AG08470 (cell line): ENCODE measurements around the gene WDR43.

DNA sequence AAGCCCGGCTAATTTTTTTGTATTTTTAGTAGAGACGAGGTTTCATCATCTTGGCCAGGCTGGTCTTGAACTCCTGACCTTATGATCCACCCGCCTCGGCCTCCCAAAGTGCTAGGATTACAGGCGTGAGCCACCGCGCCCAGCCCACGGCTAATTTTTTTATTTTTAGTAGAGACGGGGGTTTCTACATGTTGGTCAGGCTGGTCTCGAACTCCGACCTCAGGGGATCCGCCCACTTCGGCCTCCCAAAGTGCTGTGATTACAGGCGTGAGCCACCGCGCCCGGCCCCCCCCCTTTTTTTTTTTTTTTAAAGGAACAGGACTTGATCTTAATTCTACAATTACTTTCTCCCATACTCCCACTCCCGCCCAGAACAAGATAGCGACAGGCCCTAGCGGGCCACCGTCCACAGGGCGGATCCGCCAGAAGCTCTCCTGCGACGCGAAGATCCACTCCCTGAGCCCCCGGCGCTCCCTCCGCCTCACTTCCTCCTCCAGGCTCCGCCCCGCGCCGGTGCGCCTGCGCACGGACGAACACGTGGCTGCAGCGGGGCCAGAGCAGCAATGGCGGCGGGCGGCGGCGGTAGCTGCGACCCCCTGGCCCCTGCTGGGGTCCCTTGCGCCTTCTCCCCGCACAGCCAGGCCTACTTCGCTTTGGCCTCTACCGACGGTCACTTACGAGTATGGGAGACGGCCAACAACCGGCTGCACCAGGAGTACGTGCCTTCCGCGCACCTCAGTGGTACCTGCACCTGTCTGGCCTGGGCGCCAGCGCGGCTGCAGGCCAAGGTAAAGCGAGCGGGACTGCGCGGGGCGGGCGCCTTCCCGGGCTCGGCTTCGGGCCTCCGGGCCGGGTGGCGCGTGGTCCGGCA is at the start of gene WDR43:
Gene WDR43, plus strand, starts transcription at position 532 of the 871 bp plus-strand sequence.
- RRBS, result 11% methylated on average over 8 of the region's 73 CpGs

GRCh38 chr2:28908670-28908961 is 14.1 kb downstream of the WDR43 start:
- RRBS, result no CpG with 5 or more reads among the region's 4 CpGs

DNA sequence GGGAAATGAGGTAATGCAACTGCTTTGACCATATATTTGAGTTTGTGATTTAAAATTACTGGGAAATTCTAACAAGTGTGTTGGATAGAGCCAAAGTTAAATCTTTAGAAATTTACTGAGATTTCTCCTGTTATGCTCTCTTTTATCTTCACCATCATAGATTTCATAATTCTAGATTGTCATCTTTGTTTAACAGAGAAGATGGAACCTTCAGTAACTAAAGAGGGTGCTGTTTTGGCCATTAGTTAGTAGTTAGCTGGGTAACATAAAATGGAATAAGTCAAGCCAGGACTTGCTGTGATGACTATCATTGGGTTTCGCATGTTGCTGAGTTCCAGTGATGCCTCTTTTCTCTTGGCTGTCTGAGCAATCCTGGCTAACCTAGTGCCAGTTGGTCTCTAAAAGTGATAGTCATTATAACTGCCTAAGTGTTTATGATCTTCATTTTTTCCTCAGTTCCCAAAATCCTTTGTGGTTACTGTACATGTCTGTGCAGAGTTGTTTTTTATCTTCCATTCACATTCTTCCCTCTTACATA is 33.3 kb downstream of the WDR43 start:
- RRBS, result no CpG with 5 or more reads among the region's 1 CpG

GRCh38 chr2:29009485-29010157 is 28.5 kb downstream of the TOGARAM2 start:
- RRBS, result no CpG with 5 or more reads among the region's 17 CpGs

GRCh38 chr2:29062904-29063465 is 11.3 kb downstream of the PCARE start:
- RRBS, result no CpG with 5 or more reads among the region's 7 CpGs

GRCh38 chr2:29063466-29064291 is 10.6 kb downstream of the PCARE start:
- RRBS, result no CpG with 5 or more reads among the region's 19 CpGs

- RRBS, result no CpG with 5 or more reads among the region's 5 CpGs
Measured at GRCh38 chr2:29113732-29114490, 1.3 kb upstream of the CLIP4 start.

- RRBS, result no CpG with 5 or more reads among the region's 4 CpGs
Measured at GRCh38 chr2:29315137-29315321, 199.8 kb downstream of the CLIP4 start.

DNA sequence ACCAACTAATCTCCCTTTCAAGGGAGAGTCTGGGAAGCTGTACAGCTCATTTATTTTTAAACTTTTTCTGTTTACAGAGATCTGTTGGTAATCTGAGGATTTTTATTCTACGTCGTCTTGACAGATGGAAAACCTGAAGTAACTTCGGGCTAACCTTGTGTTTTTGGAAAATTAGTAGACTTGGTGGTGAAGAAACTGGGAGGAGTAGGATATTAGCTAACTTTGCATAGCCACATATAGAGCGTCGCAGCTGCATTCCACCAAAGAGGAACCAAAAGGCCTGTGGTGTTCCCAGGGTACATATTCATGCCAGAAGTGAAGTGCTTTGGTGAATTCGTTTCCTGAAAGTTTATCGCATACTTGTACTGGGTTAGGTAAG is 1.4 kb downstream of the YPEL5 start:
- RRBS, result no CpG with 5 or more reads among the region's 7 CpGs

- RRBS, result no CpG with 5 or more reads among the region's 8 CpGs
Measured at GRCh38 chr2:30163275-30163648, 16.5 kb downstream of the YPEL5 start.

GRCh38 chr2:30168027-30168589 is 21.3 kb downstream of the YPEL5 start:
- RRBS, result no CpG with 5 or more reads among the region's 3 CpGs

DNA sequence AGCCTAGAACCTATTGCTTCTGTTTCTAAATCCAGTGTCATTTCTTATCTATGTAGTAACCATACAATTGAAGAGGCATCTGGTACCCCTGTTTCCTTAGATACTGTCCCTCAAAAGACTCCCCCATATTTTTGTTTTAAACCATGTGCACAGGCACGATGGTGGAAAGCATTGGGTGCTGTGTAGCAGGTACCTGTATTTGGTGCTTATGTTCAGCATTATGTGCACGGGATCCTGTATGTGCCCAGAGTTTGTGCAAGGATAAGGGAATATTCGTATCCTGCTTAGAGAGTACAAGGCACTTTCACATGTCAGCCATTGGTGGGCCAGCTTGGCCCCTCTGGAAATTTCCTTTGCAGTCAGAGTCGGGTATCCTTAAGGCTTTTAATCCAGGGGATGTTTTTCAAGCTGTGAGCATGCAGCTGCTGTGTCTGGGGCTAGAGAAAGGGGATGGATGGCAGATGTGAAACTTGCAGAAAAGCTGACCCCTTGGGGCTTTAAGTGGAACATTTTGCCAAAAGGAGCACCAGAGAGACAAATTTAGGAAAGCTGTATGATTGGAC is 2.1 kb downstream of the LBH start:
- RRBS, result no CpG with 5 or more reads among the region's 4 CpGs

DNA sequence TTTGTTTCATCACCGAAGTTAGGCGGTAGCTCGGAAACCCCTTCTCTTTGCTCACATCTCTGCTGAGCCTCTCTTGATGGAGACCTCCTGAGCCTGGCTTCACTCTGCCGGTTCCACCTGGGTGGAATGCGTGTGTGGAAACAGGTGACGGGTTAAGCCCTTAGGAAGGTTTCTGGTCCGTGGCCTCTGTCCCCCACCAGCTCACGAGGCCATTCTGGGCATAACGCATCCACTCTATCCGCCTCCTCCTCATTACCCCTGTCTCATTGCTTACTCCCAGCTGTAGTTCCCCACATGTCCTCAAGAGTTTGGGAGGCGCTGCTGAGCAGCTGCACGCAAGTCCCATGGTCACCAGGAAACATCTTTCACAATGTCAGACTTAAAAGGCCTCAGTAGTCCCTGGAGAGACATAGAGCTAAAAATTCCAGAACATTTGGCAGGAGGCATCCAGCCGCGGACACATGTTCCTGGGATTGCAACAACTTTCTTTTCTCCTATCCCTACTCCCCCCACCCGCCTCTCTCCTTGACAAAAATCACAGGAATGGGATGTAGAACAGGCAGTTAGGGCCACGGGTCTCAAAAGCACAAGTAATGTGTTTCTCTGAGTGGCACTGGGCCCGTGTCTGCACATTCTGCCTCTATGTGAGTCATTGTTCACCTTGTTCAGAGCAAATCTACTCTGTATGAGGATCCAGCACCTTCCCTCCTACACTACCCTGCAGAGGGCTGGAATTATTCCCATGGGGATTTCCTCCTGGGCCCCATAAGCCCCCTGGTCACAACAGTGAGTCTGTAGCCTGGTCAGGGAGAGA is 8.0 kb downstream of the LBH start:
- RRBS, result no CpG with 5 or more reads among the region's 17 CpGs

DNA sequence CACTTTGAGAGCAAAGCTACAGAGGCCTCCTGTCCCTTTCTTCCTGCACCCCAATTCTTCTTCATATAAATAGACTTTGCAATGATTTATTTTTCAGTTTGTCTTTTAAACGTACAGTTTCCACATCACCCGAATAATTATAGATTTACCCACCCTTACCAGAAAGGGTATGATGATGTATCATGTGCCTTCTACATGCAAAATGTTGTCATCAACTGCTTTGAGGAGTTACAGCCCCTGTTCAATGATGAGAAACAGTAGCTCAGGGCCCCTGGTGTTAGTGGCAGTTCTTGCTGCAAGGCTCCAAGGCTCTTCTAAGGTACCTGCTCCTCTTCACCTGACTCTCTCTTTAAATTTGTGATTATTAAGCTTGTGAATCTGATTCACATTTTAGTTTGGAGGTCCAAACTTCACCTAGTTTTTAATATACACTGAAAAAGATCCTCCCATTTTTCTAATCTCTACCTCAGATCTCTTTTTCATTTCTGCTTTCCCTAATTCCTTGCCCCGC is 39.7 kb downstream of the LBH start:
- RRBS, result no CpG with 5 or more reads among the region's 3 CpGs

DNA sequence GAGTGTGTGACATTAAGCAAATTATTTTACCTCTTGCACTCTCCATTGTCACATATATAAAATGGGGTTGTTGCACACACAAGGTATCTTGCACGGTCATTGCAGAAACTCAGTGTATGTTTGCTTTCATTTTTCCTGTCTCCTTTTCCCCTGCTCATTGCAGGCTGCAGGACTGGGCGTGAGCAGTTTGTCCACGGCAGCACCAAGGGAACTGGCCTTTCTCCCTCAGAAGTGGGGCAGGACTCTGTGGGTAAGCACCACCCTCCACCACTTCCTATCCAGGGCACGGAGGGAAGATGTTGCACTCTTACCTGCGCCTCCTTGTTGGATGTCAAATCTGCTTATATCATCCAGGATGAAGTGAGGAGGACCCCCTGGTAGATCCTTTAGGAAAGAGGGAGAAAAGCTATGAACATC is 30.0 kb downstream of the CAPN13 start:
- RRBS, result no CpG with 5 or more reads among the region's 5 CpGs

- RRBS, result no CpG with 5 or more reads among the region's 3 CpGs
Measured at GRCh38 chr2:31174453-31174775, 36.2 kb upstream of the GALNT14 start.

DNA sequence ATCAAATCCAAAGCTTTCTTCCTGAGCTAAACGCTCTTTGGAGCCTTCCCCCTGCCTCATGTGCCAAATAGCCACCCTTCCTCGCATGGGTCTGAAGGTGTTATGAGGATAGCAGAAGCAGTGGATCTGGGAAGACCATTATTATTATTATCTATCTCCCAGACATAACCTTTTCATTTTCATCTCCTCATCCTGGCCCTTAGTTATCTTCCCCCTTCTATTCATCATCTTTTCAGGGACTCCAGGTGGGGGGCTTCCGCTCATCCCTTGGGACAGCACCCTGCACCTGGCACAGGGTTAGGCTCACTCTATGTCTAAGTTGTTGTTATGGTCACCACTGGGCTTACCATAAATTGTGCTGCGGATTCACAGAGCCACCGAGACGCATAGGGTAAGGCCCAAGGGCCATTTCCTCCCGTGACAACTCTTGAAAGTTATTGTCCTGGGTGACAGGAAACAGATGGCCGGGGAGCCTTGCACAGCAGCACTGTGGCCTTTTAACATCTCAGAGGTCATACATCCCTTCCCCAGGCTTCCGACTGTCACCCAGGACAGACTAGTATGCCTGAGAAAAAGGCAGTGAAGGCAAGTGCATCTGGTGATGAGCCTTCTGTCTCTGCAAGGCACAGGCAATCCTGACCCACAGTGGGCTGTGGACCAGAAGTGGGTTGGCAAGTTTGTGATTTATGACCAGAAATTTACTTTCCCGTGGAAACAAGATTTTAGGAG is 1.7 kb upstream of the CAPN14 start:
- RRBS, result no CpG with 5 or more reads among the region's 10 CpGs

DNA sequence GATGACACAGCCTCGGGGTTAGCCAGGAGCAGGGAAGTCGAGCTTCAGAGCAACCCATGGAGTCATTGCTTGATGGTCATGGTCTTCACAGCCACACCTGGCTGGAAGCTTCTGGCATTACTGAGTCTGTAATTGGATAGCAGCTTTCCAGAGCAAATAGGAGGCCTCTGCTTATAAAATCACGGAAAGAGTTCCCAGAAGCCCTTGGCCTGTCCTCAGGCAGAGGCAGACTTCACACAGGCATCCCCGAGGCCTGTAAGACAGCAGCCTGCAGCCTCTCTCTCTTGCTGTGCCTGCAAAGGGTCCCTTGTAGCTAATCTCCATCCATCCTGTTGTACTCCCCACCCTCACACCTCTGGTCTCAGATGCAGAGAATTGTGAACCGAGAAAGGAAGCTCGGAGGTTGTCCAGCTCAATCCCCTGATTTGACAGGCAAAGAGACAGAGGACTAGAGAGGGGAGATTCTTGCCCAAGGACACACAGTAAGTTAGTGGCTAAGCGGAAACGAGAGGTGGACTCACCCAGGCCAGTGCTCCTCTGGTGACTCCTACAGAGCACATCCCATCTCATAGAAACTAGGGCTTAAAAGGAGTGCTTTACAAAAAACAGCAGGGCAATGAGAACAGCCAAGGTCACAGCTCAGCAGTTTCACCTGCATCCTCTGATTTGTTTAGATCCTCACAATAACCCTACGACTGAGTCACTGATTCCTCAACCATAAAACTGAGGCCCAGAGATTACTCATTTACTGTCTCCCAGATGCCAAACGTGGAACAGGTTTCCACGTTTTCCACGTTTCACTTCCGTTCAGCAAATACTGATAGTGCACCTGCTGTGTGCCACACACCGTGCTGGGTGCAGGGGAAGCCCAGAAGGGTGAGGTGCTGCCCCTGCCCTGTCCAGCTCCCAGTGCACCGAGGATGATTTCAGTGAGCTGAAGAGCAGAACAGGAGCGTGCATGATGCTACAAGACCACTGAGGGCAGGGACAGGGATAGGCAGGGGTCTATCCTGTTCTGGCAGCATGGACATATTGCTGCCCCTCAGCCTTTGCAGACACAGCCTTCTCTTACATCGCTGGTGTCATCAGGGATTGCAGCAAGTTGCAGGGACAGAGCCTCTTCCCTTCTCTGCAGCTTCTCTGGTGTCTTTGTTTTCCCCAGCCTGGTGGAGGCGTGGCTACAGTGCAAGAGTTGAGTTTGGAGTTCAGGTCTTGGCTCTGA is 22.1 kb downstream of the EHD3 start:
- RRBS, result no CpG with 5 or more reads among the region's 18 CpGs

DNA sequence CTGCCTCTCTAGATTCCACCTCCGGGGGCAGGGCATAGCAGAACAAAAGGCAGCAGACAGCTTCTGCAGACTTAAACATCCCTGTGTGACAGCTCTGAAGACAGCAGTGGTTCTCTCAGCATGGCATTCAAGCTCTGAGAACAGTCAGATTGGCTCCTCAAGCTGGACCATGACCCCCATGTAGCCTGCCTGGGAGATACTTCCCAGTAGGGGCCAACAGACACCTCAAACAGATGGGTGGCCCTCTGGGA is 75.0 kb upstream of the XDH start:
- RRBS, result no CpG with 5 or more reads among the region's 1 CpG

DNA sequence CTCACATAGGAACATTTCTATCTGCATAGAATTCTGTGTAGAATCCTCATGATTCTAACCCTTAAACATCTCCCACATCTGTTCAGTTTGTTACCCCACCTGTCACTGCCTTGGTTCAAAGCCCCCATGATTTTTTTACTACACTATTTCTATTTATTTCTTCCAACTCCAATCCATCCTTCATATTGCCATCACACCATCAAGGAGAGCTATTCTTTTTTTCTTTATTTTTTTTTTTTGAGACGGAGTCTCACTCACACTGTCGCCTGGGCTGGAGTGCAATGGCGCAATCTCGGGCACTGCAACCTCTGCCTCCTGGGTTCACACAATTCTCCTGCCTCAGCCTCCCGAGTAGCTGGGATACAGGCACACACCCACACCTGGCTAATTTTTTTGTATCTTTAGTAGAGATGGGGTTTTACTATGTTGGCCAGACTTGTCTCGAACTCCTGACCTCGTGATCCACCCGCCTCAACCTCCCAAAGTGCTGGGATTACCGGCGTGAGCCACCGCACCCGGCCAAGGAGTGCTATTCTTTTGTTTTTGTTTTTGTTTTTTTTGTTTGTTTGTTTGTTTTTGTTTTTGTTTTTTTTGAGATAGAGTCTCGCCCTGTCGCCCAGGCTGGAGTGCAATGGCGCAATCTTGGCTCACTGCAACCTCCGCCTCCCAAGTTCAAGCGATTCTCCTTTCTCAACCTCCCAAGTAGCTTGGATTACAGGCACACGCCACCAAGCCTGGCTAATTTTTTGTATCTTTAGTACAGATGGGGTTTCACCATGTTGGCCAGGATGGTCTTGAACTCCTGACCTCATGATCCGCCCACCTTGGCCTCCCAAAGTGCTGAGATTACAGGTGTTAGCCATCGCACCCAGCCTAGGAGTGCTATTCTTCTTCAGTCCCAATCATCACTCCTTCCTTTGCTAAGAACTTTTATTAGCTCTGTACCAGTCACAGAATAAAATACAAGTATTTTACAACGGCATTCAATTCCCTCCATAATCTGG is 104.8 kb downstream of the MEMO1 start:
- RRBS, result no CpG with 5 or more reads among the region's 21 CpGs